Hematopoietic multipotent progenitor cell (in vitro differentiated cells): ENCODE data around the gene CYP2W1.

GRCh38 chr7:931204-931955 is 23.1 kb downstream of the ADAP1 start:
- CAGE, long polyA plus RNA, result no peak

DNA sequence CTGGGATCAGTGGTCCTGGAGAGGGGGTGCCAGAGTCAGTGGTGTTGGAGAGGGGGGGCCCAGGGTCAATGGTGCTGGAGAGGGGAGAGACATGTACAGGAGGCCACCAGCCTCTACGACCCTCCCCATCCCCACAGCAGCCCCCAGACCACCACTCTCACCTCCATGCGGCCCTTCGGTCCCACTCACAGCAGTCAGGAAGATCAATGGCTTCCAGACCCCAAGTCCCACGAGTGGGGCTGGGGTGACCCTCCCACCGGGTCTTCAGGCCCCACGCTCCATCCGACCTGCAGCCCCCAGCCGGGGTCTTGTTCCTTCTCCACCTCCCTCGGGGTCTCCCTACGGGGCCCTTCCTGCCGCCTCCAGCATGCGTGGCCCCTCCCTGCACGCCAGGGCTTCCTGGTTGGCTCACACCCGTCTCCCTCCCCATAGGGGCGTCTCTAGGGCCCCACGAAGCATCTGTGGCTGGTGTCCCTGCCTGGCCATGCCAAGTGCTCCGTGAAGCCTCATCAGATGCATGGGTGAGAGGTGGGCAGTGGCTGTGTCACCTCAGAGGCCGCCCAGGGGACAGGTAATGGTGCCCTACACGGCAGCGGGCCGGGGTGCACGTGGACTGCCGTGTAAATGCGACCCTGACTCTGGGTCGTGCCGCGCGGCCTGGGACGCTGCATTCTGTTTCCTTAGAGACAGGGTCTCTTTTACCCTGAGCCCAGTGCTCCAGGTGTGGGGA is 20.0 kb downstream of the ADAP1 start:
- CAGE, long polyA plus RNA, result no peak

DNA sequence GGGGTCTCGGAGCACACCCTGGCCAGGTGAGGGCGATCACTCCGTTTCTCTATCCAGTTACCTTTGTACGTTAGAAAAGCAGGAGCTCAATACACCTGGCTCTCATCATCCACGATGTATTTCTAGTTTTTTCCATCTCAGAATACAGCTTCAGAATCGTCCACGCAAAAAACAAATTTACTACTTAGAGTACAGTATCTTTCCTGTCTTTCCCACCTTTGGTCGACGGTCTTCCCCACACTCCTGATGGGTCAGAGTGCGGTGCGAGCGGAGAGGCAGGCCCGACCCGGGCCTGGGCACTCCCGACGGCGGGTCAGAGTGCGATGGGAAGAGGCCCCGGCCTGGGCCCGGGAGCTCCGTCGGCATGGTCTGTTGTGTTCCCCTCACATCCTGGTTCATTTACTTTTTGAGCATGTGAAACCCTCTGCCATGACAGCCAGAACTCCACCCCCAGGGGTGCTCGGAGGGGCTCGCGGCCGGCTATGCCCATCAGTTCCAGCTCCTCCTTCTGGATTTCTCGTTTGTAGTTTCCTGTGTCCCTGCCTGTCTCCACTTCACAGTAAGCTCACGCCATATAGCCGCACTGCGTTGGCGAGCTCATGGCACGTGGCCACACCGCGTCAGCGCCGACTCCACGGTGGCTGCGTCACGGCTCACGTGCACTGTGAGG is 7.9 kb downstream of the COX19 start:
- CAGE, long polyA plus RNA, result no peak

GRCh38 chr7:983122-983674 is at the start of gene CYP2W1:
TSS of gene CYP2W1 (plus strand) at chr7:983181.
- CAGE, long polyA plus RNA, result no peak

GRCh38 chr7:1025802-1026746 is 18.3 kb upstream of the GPR146 start:
- CAGE, long polyA plus RNA, result no peak

- CAGE, long polyA plus RNA, result no peak
Measured at GRCh38 chr7:1045398-1046261, 1.3 kb downstream of the GPR146 start.

- CAGE, long polyA plus RNA, result no peak
Measured at GRCh38 chr7:1052555-1053508, 8.5 kb downstream of the GPR146 start.

GRCh38 chr7:1083642-1084067 is 4.3 kb upstream of the GPER1 start:
- CAGE, long polyA plus RNA, result no peak

- CAGE, long polyA plus RNA, result no peak
Measured at GRCh38 chr7:1092765-1093568, 5.1 kb downstream of the GPER1 start.

DNA sequence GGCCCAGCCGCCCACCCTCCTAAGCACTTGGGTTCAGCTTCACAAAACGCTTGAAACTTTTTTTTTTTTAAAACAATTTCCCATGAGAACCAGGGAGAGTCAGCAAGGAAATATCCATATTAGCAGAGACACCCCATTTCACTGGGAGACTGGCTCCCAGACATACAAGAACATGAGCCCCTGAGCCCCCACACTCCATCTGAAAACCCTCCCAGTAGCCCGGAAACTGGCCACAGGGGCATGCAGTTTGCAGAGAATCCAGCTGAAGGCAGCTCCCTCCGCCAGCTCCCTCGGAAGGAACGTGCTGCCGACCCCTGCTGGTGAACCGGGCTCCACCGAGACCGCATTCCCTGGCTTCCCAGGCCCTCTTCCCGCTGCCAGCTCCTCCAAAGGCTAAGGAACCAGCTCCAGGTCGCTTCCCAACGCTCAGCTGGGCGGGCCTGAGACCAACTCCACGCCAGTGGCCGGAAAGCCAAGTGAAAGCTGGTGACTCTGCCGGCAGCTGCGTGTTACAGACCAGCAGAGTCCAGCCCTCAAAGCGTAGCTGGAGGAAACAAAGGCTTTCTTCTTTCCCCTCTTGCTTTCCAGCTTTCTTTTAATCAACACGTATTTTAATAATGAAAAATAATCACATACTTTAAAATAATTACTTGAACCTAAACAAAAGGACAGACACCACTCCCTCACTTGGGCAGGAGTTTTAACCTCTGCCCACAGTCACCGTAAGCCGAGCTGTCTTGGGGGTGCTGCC is 14.3 kb downstream of the C7orf50 start:
- CAGE, long polyA plus RNA, result no peak

GRCh38 chr7:1210744-1211680 is 21.7 kb upstream of the UNCX start:
- CAGE, long polyA plus RNA, result no peak

DNA sequence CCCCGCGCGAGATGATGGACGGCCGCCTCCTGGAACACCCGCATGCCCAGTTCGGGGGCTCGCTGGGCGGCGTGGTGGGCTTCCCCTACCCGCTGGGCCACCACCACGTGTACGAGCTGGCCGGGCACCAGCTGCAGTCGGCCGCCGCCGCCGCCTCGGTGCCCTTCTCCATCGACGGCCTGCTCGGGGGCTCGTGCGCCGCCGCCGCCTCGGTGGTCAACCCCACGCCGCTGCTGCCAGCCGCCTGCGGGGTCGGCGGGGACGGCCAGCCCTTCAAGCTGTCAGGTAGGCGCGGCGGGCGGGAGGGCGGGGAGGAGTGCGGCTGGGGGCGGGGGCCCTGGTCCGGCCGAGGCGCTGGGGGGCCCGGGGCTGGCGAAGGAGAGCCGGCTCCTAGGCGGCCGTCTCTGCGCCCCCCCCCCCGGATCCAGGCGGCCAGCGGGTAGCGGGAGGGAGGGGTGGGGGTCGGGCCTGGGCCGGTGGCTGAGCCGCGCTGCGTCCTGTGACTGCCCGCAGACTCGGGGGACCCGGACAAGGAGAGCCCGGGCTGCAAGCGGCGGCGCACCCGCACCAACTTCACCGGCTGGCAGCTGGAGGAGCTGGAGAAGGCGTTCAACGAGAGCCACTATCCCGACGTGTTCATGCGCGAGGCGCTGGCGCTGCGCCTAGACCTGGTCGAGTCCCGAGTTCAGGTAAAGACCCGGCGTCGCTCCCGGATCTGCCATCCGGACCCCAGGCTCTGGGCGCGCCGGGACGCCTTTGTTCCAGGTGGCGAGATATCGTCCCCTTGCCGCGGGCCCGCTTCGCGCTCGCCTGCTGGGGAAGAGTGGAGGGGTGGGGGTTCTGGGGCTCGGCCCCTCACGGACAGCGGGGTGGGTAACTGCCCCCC is 578 bp downstream of the UNCX start:
- CAGE, long polyA plus RNA, result no peak

DNA sequence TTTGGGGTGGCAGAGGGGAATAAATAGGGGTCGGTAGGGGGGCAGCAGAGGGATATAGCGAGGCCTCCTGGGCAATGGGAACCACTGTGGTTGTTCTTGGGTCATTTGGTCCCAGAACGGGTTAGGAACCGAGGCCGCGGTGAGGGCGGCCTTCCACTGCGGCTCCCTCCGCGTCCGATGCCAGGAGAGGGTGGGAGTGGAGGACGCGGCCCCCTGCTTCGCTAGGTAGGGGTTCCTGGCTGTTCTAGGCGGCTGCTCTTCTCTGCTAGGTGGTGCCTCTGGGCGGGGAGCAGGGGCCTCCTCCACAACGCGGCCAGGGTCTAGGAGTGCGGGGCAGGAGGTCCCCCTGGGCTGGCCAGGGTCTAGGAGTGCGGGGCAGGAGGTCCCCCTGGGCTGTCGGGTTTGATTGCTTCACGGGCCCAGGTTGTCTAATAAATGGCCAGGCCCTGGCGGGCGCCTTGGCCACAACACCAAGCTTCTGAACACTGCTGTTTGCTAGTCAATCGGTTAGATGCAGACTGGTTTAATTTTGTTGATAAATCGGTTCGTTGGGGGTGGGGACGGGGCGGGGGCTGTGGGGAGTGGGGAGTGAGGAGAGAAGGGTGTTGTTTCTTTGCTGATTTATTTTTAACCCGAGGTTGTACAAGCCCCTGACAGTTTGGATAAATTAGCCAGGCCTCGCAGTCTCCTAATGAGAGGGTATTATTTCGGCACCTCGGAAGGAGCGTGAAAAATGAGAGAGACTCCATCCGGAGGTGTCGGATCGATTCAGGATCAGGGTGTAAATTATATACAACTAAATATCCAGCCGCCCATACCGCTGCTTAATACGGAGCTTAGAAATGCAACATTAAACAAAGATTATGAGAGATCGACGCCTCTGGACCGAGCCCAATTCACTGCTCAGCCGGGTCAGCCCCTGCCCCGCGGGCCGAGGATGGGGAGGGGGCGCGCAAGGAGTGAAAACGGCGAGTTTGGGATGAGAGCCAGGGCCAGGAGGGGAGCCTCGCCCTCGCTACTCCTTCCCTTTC is 7.7 kb downstream of the UNCX start:
- CAGE, long polyA plus RNA, result no peak

- CAGE, long polyA plus RNA, result no peak
Measured at GRCh38 chr7:1298913-1299182, 66.2 kb downstream of the UNCX start.

GRCh38 chr7:1446503-1447007 is 12.7 kb downstream of the MICALL2 start:
- CAGE, long polyA plus RNA, result no peak

DNA sequence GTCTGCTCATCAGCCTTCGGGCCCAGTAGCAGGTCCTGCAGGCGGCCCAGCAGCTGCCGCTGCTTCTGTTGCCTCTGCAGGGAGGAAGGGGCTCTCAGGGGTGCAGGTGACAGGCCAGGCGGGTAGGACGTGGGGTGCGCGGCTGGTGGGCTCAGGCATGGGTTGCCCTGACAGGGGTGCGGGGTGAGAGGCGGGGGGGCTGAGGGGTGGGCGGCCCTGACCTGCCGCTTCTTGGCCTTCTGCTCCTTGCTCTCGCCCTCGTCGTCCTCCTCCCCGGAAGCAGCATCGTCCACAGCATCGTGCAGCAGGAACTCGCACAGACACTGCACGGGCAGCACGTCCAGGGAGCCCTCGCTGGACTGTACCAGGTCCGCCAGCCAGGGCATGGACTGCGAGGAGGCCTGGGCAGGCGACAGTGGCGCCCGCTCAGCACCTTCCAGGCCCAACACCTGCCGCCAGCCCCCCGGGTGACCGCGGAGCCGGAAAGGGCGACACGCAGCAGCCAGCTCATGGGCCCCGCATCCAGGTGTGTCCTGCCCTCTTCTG is 17.4 kb downstream of the INTS1 start:
- CAGE, long polyA plus RNA, result no peak

- CAGE, long polyA plus RNA, result no peak
Measured at GRCh38 chr7:1542650-1543842, 12.5 kb downstream of the MAFK start.

GRCh38 chr7:1543843-1544719 is 11.9 kb downstream of the TMEM184A start:
- CAGE, long polyA plus RNA, result no peak

DNA sequence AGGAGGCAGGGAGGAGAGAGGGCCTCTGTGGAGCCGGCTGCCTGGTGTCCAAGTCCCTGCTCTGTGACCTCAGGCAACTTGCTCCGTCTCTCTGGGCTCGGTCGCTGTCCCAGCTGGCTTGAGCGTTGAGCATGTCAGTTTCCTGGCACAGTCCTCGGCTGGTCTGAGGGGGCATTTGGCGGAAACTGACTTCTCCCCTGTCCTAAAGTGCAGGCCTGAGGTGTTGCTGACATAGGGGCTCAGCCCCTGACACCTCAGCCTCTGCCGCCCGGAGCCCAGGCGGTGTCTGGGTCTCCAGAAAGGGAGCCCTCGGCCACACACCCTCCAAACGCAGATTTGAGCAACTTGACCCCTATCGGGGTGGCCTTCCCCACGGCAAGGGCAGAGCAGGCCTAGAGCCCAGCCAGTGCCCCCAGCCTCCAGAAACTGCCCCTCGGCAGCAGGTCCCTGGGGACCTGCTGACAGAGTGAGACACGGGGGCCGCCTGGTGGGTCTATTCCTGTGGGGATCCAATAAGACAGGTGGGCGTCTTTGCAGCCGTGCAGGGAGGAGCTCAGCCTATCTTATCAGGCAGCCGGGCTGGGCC is 11.2 kb downstream of the TMEM184A start:
- CAGE, long polyA plus RNA, result no peak

DNA sequence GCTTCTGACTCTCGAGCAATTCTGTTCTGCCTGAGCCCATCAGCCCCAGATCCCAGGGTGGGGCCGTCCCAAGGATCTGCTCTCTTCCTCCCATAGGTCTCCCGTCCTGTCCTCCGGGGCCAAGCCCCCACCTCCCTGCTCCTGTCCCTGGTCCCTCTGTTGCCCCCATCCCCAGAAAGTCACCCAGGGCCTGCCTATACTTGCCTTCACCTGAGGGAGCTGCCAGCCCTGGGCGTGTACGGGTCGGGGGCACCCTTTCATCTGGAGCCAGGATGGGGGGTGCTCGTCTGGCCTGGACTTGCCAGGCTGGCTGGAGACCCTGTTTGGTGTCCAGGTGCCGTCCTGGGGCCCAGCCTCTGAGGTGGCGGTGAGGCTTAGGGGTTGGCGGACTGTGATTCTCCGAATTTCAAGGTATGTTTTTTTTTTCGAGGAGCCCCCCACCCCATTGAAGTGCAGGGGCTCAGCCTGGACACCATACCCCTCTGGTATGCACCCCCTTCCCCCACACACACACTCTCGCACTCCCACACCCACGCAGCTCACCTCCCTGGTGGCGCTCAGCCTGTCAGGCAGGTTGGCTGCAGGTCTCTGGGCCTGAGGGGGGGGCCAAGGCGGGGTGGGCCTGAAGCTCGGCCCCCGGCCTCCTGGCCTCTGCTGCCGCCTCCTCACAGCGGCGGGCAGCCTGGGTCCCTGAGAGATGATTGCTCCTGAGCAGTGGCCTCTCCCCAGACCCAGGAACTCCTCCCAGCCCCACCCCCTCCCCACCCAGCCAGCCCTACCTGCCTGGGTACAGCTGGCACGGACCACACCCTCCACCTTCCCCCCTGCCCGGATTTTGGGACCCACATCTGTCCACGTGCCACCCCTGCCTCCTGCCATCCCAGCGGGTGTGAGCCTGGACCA is 4.4 kb upstream of the TMEM184A start:
- CAGE, long polyA plus RNA, result no peak